Measurements from ENCODE around the gene SLC40A1.

GRCh38 chr2:188978019-188979195 is 4.2 kb downstream of the COL3A1 start:
- PRO-cap, result no peak

DNA sequence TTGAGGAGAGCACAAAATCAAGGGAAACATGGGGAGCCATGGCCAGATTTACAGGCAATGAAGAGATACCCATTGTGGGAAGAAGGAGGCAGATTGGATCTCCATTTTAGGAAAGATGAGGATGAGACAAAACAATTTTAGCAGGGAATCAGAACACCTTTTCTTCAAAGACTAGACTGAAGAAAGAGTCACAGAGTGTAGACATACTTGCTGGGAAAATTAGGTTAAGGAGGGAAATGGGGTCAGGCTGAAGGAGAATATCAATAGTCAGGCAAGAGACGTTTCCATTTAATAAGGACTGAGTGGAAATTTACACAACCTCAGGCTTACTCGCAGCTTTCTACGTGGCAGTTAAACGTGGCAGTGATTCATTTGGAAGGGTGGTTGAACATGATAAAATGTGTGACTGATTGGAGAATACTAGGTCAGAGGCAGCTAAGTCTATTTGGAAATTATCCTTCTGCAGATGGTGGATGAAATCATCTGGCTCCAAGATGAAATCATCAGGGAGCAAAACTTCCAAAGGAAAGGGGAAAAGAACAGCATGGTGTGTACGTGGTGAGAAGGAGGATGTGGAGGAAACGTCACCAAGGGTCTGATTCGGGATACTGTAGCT is 47.7 kb downstream of the COL3A1 start:
- PRO-cap, result no peak

GRCh38 chr2:189164866-189165194 is 14.7 kb downstream of the COL5A2 start:
- PRO-cap, result no peak

GRCh38 chr2:189580533-189581261 is at the start of gene SLC40A1:
SLC40A1 (minus strand) TSS chr2:189580786.
- PRO-cap, result bidirectional peak, plus-strand start at chr2:189581211, minus-strand start at chr2:189580786

DNA sequence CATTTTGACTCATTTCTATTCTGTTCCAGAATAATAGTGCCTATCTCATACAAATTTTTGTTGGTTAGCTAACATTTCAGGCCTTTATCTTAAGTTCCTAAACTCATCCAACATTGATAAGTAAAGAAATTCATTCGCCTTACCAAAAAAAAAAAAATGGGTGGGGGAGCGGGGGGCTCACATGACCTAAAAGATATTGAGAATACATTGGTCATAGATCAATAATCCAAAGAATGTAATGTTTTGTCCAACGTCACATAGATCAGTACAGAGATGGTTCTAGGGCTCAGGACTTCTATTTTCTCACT is 17.6 kb upstream of the ASDURF start:
- PRO-cap, result no peak

DNA sequence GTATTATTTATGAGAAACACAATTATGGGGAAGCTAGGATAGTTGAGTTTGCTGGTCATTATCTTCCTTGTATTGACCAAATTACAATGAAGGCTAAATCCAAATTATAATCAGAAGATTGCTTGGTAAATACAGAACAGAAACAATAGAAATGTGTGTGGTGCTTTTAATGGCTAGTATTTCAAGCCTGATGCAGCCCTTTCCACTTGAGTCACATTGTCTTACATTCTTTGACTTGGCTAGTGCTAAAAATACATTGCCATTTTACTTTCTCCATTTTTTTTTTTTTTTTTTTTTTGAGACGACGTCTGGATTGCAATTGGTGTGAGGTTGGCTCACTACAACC is 2.9 kb upstream of the OSGEPL1 start:
- PRO-cap, result no peak

GRCh38 chr2:189783702-189784213 is 381 bp downstream of the ORMDL1 start:
- PRO-cap, result bidirectional peak, plus-strand start at chr2:189784088, minus-strand start at chr2:189783984

GRCh38 chr2:190506990-190507788 is 27.3 kb downstream of the NEMP2 start:
- PRO-cap, result no peak

- PRO-cap, result unidirectional peak, plus-strand start at chr2:190627992
These were observed 20.9 kb upstream of the NAB1 start for GRCh38 chr2:190627684-190628688.

GRCh38 chr2:190680223-190680719 is 31.4 kb downstream of the NAB1 start:
- PRO-cap, result no peak

DNA sequence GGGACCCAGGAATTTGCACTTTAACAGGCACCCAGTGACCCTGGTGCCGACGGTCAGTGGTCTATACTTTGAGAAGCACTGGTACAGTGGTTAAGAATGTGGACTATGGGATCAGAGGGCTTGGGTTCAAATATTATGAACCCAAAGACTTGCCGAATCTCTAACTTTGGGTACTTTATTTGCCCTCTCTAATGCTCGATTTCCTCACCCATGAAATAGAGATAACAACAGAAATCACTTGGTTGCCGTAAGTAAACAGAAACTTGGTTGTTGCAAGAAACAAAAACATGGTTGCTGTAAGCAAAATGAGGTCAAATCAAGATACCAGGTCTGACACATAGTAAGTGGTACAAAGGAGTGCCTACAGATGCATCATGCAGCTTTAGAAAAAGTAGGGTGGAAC is 69.5 kb upstream of the GLS start:
- PRO-cap, result no peak

GRCh38 chr2:190882432-190883182 is 2.0 kb downstream of the GLS start:
- PRO-cap, result no peak

GRCh38 chr2:190931443-190932019 is 50.9 kb downstream of the GLS start:
- PRO-cap, result no peak

DNA sequence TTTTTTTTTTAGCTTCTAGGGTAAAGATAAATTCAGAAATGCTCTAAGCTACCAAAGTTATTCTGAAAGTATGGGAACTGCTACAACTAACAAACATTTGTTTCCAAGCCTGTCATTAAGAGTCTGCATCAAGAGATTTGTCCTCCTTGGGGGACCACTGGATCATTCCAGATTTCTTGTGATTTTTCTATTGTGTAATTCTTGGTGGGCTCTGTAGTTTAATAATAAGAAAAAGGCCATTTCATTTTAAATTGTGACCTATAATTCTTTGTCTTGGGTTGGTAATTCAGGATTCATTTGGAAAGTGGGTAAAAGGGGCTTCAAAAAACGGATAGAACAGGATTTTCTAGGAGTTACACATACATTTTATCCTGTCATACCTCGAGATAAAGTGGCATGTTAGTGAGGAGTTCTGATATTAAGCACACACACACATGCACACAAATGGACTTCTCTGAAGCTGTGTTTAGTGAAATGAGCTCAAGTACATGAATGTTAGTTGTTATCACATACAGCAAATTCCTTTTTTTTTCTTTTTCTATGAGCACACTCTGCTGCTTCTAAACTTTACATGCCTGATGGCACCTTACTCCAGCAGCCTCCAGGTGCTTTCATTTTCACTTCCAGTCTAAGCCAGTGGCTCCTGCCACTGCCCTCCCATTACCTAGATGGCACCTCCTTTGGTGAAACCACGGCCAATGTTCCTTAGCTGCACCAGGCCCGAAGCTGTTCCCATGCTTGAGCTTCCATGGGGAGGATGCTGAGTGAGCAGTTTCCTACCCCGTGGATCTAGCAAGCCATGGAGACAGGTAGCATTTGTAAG is 49.9 kb downstream of the STAT1 start:
- PRO-cap, result no peak

DNA sequence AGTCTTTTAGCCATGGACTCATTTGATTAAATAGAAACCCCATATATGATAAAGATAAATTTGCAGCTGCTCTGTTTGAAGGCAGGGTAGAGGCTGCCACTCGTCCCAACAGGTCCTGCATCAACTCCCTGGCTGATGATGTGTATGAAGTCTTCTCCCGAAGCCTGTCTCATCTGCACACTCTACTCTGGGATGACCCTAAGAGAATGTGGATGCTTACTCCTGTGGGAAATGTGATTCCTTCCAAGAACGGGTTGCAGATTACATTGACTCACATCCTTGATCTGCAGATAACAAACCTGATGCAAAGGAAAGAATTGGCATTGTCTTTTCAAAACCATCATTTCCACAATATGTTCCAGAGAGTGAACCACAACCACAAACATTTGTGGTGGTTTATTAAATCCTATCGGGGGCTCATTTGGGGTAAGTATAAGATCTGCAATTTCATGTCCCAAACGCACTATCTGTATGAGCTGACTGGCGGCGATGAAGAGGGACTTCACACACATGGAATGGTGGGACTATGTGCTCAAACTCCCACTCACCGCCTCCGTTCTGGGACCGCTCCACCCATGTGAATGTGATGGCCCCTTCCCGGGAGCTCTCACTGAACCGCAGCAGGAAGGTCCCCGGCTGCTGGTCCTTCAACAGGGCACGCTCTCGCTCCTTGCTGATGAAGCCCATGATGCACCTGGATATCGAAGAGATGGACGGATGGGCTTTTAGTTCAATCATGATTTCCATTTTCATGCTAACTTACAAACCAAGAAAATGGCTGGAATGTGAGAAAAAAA is 35.5 kb downstream of the STAT1 start:
- PRO-cap, result no peak

GRCh38 chr2:191008840-191009182 is 5.2 kb downstream of the STAT1 start:
- PRO-cap, result no peak

- PRO-cap, result no peak
These were observed 10.4 kb upstream of the STAT1 start for GRCh38 chr2:191024382-191024795.

DNA sequence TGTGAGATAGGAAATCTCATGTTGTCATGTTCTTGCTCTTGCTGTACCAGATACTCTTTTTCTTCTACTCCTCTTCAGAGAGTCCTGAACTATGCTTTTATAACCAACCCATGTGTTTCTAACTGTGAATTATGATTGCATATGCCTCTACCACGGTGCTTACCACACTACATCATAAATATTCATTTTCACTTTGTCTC is 23.6 kb downstream of the STAT4 start:
- PRO-cap, result no peak

GRCh38 chr2:191264745-191265145 is 19.5 kb downstream of the MYO1B start:
- PRO-cap, result no peak

GRCh38 chr2:191305907-191306636 is 60.9 kb downstream of the MYO1B start:
- PRO-cap, result no peak